ENCODE measurements around the gene TOP2B.

GRCh38 chr3:20043097-20044033, 3.1 kb downstream of the KAT2B start:
- PRO-cap, result no peak

DNA sequence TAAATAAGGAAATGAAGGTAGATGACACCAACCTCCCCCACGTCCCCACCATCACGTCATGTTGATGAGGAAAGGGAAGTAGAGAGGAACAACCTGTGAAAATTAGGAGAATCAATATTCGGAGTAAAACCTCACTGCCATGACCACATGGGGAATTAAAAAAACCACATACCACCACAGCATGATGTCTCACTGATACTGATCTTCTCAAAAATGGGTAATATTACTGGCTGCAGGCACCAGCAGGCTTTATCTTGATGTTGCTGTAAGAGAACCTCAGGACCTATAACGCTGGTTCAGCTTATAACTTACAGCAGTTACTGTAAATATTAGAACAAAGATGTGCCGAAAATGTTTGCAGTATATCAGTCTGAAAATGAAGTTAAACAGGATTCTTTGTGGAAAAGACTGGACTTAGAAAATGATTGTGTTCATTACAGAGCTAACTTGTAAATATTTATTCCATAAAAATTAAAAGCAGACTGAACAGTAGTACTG, 64.1 kb downstream of the KAT2B start:
- PRO-cap, result no peak

DNA sequence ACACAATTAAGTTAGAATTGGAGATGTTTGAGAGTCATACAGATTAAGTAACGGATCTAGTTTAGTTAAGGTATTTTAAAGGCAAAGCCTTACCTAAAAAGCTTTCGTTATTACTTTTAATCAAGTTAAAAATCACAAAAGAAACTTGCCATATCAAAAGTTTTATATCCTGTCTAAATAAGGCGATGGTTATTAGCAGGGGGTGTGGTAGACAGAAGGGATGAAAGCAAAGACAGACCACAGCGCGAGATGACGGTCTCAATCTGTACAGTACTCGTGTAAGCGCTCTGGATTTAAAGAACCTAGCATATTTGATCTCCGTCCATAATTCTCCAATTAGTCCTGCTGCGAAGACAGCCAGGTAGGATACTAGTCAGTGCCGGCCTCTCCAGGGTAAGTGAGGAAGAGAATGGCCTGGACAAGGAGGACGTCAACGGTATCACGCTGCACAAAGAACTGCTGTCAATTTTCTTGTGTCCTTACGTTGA, 743 bp downstream of the SGO1 start:
- PRO-cap, result no peak

DNA sequence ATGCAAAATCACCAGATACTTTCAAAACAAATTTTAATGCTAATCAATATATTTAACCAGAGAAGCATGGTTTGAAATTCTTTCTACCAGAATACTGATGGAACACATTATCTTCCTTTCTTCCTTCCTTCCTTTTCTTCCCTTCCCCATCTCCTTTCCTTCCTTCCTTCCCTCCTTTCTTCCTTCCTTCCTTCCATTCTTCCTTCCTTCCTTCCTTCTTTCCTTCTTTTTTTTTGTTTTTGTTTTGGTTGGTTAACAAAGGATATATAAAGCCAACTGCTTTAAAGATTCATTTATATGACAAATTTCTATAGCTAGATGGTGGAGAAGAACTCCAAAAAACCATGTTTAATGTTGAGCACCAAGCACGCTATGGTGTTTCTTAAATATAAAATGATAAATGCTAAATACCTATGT, 332.0 kb downstream of the ZNF385D start:
- PRO-cap, result no peak

GRCh38 chr3:21542456-21542899, 208.5 kb downstream of the ZNF385D start:
- PRO-cap, result no peak

- PRO-cap, result no peak
These were observed 186.9 kb upstream of the UBE2E1 start for GRCh38 chr3:23618876-23619158.

GRCh38 chr3:23824877-23825868, 19.4 kb downstream of the UBE2E1 start:
- PRO-cap, result no peak

GRCh38 chr3:23890329-23890785, 26.4 kb downstream of the NKIRAS1 start:
- PRO-cap, result no peak

DNA sequence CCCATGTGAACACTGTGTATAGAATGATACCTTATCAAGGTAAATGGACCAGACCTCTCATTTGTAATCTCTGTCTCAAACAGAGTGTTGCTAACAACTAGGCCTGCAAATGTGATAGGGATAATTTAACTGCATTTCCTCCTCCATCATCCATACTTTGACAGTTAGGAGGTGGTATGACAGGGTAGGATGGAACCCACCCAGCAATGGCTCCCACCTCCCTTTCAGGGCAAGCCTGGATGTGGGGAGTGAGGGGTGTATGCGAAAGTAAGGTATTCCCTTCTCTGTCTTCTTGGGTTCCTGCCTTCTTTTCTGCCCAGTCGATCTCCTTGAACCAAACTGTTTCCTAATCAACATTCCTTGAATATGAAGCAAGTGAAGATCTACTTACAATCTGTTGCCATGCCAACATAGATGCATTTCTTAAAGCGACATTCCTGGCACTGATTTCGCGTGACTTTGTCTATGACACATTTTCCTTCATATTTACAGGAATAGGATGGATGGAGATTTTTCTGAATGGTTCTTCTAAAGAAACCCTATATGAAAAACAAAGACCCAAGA, 201.3 kb downstream of the NR1D2 start:
- PRO-cap, result no peak

- PRO-cap, result no peak
These were observed 182.8 kb downstream of the THRB start for GRCh38 chr3:24311651-24312535.

GRCh38 chr3:24495371-24496228, 950 bp upstream of the THRB start:
- PRO-cap, result unidirectional peak, minus-strand start at chr3:24495763

DNA sequence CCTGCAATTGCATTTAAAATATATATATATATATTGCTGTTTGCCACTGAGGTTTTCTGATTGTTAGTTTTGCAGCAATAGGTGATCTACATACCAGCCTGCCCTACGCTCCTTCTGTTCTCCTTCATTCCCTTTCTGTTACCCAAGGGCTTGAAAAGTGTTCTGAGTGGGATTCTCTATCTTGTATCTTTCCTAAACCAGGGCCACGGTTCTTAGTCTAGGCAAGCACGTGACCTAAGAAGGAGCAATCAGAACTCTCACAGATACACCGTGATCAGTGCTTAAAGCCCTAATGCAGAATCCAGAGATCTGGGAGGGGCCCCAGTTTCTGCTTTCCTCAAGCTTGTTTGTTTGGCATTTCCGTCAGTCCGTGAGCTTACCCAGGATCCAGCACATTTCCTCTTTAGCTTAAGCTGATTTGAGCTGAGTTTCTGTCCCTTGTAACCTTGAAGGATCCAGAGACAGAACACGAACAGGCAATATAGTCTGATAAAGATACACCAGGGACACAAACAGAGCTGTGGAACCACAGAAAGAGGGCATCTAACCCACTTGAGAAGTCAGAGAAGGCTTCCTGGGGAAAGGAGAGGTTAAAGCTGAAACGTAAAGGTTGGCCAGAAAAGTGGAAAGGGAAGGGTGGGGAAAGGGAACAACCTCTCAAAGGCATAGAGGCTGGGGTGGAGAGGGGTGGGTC, 42.3 kb upstream of the RARB start:
- PRO-cap, result no peak

- PRO-cap, result no peak
These were observed 1.8 kb upstream of the RARB start for GRCh38 chr3:25426173-25426754.

- PRO-cap, result no peak
These were observed 36.0 kb downstream of the TOP2B start for GRCh38 chr3:25628706-25629195.

DNA sequence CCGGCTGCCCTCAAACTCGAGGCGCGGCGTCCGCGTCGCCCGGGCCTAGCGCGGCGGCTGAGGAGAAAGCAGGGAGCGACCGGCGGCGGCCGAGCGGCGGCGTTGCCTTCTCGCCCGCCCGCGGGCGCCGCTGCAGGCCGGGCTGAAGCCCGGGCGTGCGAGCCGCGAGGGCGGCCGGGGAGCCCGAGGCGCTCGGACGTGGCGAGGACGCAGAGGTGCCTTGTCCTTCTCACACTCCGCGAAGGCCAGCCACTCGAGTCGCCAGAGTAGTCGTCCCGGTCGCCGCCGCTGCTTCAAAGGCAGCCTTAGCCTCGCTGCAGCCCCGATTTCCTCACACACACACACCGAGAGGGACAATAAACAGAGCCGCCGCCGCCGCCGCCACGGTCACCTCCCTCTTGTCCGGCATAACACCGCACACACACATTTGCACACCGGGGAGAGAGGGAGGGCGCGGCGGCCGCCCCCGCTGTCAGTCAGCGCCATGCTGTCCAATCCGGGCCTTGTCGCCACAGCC, at the start of gene TOP2B:
TSS of gene TOP2B (minus strand) at position 423 of the 517 bp plus-strand sequence.
- PRO-cap, result bidirectional peak, plus-strand start outside the sequence, minus-strand start at position 400 of the sequence

DNA sequence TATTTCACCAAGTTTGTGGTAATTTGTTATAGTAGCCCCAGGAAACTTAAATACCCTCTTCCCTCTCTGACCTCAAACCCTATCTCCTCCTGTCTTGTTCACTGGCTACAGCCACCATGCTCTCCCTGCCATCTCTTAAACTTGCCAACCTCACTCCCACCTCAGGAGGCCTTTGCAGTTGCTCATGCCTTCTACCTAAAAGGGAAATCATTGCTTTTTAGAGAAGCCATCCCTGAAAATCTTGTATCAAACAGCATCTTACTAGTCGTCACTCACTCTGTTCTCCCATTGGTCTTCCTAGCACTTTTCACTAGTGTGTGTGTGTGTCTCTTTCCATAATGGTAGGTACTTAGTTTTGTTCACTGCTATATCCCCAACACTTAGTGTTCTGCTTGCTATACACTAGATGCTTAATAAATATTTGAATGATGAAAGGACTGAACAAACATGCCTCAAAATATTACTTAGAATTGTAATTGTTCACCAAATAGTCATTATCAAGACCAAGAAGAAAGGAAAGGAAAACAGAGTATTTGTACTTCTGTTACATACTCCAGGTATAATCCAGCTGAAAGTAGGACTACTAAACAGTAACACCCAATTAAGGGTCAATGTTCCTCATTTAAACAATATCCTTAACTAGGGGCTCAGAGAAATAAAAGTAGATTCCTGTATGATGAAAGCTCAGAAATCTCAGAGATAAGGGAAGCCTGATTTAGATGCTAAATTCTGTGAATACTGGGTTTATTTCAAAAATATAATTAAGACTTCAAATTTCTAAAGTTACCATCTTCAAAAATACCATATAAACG, 39.8 kb downstream of the NGLY1 start:
- PRO-cap, result no peak

GRCh38 chr3:27319810-27320645, 49.2 kb downstream of the NEK10 start:
- PRO-cap, result no peak

DNA sequence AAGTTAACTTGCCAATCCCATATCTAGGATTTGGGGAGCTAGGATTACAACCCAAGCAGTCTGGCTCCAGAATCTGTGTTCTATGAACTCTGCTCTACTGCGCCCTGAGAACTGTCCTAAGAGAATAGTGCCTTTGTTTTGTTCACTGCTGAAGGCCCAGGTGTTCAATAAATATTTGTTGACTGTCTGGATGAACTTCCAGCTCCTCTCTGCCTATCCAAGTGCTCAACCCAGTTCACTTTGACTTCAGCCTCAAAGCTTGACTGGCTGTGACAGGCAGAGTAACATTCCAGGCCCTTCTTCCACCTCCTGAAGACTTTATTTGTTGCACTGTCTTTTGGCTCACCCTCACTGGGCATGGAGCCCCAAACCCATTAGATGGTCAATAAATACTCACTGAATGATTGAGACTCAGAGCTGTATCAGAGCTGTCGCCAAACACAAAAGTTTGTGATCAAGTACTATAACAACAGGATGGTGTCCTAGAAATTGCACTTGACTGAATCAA, 2.9 kb downstream of the NEK10 start:
- PRO-cap, result no peak

GRCh38 chr3:27467385-27467738, 16.8 kb downstream of the SLC4A7 start:
- PRO-cap, result no peak

DNA sequence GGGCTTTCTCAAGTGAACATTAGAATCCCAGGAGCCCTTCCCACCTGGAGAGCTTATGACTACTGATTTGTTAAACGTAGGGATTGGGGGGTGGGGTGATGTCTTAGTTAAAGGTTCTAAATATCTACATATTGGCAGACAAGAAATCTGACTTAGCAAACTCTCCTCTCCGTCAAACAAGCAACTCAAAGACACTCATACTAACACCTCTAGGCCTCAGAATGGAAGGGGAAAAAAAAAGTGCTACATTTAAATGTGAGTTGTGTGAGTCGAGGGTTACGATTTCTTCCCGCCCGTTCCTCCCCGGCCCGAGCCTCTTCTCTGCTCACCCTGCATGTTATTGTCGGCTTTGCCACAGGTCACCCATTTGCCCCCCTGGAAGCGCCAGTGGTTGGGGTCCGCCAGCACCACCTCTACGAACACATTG, 2.3 kb downstream of the EOMES start:
- PRO-cap, result no peak